Epidermal melanocyte (primary cell): ENCODE measurements around the genes PIM3 and IL17REL.

DNA sequence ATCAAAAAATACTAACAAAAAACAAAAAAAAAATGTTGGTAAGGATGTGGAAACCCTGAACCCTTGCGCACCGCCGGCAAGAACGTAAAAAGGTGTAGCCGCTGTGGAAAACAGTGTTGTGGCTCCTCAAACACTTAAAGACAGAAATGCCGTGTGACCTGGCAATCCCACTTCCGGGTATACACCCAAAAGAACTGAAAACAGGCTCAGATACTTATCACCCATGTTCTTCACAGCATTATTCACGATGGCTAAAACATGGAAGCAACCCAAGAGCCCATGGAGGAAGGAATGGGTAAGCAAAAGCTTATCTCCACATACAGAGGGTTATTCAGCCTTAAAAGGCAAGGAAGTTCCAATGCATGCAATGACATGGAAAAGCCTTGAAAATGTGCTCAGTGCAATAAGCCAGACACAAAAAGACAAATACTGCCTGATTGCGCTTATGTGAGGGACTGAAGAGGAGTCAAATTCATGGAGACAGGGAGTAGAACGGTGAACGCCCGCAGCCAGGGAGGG is 19.6 kb downstream of the BRD1 start:
- RRBS: 80% methylated on average over 5 of the region's 12 CpGs

GRCh38 chr22:49815572-49816101 is 12.0 kb downstream of the BRD1 start:
- RRBS: 93% methylated on average over 4 of the region's 15 CpGs

- RRBS: no CpG with 5 or more reads among the region's 8 CpGs
Measured at GRCh38 chr22:49867740-49868528, 14.3 kb downstream of the ZBED4 start.

DNA sequence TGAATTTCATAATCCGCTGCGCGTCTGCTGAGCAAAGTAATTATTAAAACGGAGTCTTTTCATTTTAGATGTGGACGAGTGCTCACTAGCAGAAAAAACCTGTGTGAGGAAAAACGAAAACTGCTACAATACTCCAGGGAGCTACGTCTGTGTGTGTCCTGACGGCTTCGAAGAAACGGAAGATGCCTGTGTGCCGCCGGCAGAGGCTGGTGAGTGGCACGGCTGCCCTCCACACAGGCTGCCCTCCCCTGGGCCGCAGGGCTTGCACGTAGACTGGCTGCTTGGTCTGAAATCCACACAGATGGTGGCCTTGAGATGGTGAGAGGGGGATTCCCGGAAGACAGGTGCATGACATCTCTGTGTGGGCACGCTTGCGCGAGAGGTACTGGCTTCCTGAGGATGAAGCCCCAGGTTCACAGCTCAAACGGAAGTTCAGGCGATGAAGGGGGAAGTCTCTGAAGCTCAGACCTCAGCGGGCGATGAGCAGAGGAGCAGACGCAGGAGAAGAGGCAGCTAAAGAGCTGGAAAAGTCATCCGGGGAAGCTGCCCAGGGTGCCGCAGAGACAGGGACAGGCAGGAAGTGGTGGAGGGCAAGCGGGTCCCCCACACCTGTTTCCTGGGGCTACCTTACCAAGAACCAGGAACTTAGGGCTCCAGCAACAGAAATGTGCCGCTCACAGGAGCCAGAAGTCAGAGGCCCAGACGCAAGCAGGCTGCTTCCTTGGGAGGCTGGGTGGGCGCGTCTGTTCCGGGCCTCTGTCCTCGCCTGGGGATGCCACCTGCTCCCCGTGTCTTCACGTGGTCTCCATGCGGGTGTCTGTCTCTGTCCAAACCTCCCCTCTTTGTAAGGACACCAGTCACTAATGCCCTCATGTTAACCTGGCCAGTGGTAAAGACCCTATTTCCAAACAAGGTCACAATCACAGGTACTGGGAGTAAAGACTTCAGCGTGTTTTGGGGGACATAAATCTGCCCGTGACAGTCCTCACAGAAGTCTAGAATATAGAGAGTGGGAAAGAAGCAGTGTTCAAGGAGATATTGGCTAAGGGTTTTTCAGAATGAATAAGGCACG is 7.3 kb downstream of the CRELD2 start:
- RRBS: no CpG with 5 or more reads among the region's 39 CpGs

GRCh38 chr22:49935934-49936650 is 17.7 kb downstream of the CRELD2 start:
- RRBS: 2% methylated on average over 32 of the region's 53 CpGs

DNA sequence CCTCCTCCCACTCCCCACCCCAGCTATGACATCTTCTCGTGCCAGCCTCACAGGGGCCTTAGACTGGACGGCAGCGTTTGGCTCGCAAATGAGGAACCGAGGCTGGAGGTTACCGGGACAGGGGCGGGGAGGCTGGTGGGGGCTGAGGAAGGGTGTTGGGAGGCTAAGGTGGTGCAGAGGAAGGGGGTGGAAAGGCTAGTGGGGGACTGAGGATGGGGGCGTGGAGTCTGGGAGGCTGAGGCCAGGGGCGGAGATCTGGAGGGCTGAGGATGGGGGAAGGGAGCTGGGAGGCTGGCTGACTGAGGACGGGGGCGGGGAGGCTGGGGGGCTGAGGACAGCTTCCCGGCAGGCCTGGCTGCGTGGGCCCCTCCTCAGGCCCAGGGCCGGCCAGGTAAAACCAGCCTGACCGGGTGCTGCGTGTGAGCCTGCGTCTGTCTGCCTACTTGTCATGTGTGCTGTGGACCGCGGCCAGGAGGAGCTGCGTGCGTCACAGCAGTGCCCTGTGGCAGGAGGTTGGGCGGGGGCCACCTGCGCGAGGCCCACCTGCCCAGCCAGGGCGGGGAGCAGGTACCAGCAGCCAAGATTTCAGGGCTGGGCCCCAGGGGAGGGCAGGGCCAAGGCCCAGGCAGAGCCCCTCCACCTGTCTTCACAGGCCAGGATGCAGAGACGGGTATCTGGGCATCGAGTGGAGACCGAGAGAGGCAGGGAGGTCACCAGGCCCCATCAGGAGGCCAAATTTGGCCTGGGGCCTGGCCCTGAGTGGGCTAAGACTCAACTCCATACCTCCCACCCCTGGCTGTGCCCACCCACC is 9.4 kb upstream of the PIM3 start:
- RRBS: 80% methylated on average over 2 of the region's 28 CpGs

DNA sequence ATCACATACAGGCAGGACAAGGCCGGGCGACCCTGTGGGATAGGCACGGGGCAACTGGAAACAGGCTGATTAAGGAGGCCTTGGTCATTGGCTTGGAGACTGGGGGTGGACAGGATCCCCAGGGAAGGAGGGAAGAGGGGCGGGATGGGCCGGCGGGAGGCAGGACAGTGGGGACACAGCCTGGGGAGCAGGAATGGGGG is 3.6 kb upstream of the PIM3 start:
- RRBS: no CpG with 5 or more reads among the region's 6 CpGs

DNA sequence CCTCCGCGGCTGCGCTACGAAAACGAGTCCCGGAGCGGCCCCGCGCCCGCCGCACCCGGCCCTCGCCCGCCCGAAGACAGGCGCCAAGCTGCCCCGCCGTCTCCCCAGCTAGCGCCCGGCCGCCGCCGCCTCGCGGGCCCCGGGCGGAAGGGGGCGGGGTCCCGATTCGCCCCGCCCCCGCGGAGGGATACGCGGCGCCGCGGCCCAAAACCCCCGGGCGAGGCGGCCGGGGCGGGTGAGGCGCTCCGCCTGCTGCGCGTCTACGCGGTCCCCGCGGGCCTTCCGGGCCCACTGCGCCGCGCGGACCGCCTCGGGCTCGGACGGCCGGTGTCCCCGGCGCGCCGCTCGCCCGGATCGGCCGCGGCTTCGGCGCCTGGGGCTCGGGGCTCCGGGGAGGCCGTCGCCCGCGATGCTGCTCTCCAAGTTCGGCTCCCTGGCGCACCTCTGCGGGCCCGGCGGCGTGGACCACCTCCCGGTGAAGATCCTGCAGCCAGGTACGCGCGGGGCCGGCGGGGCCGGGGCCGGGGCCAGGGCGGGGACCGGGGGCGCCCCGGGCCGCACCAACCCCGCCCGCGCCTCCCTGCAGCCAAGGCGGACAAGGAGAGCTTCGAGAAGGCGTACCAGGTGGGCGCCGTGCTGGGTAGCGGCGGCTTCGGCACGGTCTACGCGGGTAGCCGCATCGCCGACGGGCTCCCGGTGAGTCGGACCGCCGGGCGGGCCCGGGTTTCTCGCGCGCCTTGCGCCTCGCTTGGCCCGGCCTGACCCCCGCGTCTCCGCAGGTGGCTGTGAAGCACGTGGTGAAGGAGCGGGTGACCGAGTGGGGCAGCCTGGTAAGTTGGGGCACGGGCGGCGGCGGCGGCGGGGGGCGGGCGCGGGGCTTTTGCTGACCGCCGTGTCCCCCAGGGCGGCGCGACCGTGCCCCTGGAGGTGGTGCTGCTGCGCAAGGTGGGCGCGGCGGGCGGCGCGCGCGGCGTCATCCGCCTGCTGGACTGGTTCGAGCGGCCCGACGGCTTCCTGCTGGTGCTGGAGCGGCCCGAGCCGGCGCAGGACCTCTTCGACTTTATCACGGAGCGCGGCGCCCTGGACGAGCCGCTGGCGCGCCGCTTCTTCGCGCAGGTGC is at the start of gene PIM3:
PIM3 (plus strand) TSS at position 234 of the 1,120 bp plus-strand sequence.
- RRBS: 2% methylated on average over 58 of the region's 179 CpGs

DNA sequence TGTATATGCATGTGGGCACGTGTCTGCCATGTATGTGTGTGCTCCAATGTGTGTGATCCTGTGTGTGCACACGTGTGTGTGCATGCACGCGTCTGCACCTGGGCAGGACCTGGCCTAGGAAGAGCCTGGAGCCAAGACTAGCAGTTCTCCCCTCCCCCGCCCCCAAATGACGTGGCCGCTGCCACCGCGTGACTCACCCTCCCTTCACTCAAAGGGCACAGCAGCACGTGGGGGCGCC is 10.1 kb downstream of the PIM3 start:
- RRBS: no CpG with 5 or more reads among the region's 11 CpGs

DNA sequence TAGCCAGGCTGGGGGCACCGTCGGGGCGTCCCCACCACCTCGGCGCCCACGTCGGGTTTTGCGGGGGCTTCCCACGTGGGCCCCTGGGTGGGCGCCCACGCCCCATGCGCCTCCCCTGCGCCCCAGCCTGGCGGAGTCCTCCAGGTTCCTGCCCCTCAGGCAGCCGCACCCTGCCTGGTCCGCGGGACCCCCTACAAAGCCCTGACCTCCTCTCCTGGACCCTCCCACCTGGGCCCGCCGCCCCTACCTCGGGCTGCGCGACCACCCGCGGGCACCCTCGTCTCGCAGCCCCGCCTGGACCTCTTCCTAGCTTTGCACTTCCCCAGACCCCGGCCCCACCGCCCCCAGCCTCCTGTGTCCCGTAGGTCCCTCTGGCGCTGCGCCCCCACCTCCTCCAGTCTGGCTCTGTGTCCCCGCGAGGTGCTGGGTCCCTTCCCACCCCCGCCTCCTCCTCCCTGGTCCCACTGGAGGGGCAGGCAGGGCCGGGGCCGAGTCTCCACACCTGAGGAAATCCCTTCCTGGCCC is 11.7 kb downstream of the PIM3 start:
- RRBS: no CpG with 5 or more reads among the region's 37 CpGs

GRCh38 chr22:49983338-49983896 is 22.8 kb downstream of the PIM3 start:
- RRBS: 5% methylated on average over 21 of the region's 61 CpGs

- RRBS: no CpG with 5 or more reads among the region's 18 CpGs
Measured at GRCh38 chr22:50012474-50013040, at the start of gene IL17REL. TSS of gene IL17REL (minus strand) at chr22:50012765.

GRCh38 chr22:50027933-50028592 is 15.5 kb upstream of the IL17REL start:
- RRBS: no CpG with 5 or more reads among the region's 24 CpGs

DNA sequence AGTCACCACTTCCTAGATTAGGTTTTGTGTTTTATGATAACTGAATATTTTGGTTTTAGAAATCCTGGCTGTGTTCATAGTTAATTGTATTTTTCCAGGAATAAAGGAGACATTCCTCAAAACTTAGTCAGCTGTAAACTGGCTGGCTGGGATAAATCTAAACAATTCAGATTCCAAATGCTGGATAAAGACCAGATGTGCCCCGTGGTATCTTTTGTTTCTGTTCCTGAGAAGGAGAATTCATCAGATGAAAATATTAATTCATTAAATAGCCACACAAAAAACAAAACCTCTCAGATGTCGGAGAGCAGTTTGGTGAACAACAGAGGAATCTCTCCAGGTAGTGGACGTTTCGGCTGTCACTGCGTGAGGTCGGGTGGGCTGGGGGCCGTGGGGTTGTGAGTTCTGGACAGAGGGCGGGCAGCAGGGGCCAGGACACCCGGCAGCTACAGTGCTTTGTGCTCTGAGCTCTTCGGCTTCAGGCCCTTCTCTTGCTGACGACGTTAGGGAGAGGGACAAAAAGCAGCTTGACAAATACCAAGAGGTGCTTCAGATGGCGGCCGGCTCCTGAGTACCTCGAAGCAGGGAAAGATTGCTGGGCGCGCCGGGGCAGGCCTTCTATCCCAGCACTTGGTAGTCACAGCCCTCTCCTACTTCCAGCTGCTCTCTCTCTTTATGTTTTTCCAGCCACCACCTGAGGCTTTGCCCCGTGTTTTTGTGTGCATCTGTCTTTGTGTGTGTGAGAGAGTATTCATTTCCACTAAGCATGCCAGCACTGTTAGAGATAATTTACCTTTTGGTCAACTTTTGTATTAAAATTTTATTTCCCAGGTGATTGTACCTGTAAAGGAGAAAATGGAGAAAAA is 24.7 kb downstream of the MOV10L1 start:
- RRBS: no CpG with 5 or more reads among the region's 19 CpGs

GRCh38 chr22:50146901-50147422 is 23.6 kb upstream of the PANX2 start:
- RRBS: no CpG with 5 or more reads among the region's 17 CpGs

GRCh38 chr22:50217898-50219065 is 17.5 kb downstream of the SELENOO start:
- RRBS: 95% methylated on average over 6 of the region's 57 CpGs

- RRBS: 4% methylated on average over 7 of the region's 52 CpGs
Measured at GRCh38 chr22:50243844-50244848, 677 bp downstream of the TUBGCP6 start.

DNA sequence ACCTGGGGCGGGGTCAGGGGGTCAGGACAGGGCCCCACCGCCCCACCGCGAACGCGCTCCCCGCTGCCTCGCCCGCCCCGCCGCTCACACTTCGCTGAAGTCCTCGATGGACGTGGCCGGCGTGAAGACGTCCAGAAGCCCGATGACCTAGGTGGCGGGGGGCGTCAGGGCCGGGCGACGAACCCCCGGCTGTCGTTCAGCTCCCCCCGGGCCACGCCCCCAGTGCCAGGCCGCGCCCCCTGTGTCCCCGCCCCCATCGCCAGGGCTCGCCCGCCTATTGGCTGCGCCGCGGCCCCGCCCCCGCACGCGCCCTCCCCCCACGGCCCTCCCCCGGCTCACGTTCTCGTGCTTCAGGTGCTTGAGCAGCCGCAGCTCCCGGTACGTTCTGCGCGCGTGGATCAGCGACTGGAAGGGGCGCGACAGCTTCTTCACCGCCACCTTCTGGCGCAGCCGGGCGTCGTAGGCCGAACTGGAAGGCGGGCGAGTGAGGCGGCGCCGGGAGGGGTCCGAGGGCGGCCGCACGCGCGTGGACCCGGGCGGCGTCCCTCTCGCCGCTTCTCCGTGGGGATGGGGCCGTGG is 2.6 kb downstream of the MAPK11 start:
- RRBS: 4% methylated on average over 42 of the region's 77 CpGs

GRCh38 chr22:50309167-50309453 is 1.7 kb upstream of the PLXNB2 start:
- RRBS: no CpG with 5 or more reads among the region's 7 CpGs

GRCh38 chr22:50367487-50368317 is 24.6 kb downstream of the PPP6R2 start:
- RRBS: no CpG with 5 or more reads among the region's 25 CpGs